Hematopoietic multipotent progenitor cell (in vitro differentiated cells): ENCODE results near the genes RBBP8 and LAMA3.

DNA sequence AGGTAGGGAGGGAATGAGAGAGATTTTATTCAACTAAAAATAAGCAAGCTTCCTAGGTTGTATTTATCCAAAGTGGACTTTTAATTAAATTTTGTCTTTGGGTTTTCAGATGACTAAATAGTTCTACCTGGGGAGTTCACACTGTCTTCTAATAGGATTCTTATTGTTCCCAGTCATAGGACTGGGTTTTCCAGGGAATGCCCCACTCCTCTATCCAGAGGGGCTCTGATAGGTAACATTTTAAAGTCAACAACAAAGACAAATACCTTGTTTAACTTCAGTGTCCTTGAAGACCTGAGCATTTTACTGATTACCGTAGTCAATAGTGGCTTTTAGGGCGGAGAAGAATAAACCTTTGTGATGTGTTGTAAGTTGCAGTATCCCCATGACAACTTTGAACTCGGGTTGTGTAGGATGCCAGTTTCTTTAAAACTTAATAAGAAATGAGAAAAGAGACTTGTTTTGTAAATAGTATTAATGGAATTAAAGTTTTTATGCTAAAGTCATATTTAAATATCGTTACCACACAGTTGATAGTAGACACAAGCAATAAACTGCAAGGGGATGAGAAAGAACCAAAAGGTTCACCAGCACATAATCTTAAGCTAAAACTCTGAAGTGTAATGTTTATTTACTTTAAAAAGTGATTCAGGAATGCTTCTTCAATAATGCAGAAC is 6.0 kb downstream of the GATA6 start:
- CAGE, long polyA plus RNA: no peak

DNA sequence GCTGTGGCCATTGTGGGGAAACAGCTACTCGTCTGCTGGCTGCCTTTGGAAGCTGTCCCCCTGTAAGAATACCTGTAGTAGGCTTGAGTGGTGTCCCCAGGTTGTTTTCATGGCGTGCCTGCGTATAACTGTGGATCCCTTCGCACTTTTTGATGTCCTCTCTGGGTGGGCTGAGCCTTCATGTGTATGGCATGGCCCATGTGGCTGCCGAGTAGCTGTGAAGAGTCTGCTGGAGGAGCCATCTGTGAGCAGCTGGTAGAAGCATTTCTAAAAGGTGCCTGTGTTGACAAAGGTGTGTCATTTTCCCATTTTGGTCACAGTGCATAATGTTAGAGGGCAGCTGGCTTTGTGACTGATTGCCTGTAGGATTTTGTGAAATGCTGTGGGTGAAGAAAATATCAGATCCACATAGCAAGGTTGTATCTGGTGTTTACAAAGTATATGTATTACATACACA is 16.3 kb downstream of the GATA6 start:
- CAGE, long polyA plus RNA: no peak

GRCh38 chr18:22206845-22207613 is 37.6 kb downstream of the GATA6 start:
- CAGE, long polyA plus RNA: no peak

DNA sequence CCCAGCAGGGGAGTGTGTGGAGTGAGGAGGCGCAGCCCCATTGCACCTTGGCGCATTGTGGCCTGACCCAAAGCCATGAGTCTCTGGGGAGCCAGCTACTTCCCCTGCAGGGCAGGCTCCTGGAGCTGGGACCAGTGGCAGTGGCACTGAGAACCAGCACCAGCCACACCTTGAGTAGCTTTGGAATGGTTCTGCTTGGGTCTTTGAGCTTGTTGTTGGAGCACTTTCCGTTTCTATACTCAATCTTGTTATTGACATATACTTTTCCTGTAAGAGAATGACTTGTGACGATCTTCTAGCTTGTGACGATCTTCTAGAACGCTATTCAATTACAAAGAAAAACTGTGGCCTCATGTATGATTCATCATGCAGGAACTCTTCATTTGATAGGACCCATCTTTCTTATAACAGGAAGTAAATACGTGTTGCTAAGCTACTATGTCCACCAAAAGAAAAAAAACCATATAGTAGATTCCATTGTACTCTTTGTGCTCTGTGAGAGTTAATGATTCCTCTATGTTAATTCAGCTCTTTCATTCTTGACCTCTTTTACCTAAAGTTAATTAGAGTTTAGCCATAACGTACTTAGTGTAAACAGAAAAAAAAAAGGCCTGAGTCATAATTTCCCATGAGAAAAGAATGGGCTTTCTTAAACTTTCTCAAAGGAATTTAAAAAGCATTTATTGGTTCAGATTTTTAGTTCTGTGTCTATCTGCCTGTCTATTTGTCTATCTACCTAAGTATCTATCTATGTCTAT is 113.1 kb downstream of the GATA6 start:
- CAGE, long polyA plus RNA: no peak

GRCh38 chr18:22546931-22547281 is 129.2 kb upstream of the CTAGE1 start:
- CAGE, long polyA plus RNA: no peak

GRCh38 chr18:22562809-22563565 is 145.3 kb upstream of the CTAGE1 start:
- CAGE, long polyA plus RNA: no peak

GRCh38 chr18:22932845-22934180 is at the start of gene RBBP8:
RBBP8 (plus strand) TSS chr18:22933328.
- CAGE, long polyA plus RNA: no peak

GRCh38 chr18:23143873-23144476 is 8.7 kb downstream of the CABLES1 start:
- CAGE, long polyA plus RNA: no peak

GRCh38 chr18:23265418-23265748 is 130.1 kb downstream of the CABLES1 start:
- CAGE, long polyA plus RNA: no peak

- CAGE, long polyA plus RNA: no peak
Observed at GRCh38 chr18:23370302-23370947, 67.3 kb downstream of the TMEM241 start.

GRCh38 chr18:23618702-23619905 is 32.8 kb upstream of the NPC1 start:
- CAGE, long polyA plus RNA: start-site peak on the minus strand at chr18:23619500-23619530, 8 reads

DNA sequence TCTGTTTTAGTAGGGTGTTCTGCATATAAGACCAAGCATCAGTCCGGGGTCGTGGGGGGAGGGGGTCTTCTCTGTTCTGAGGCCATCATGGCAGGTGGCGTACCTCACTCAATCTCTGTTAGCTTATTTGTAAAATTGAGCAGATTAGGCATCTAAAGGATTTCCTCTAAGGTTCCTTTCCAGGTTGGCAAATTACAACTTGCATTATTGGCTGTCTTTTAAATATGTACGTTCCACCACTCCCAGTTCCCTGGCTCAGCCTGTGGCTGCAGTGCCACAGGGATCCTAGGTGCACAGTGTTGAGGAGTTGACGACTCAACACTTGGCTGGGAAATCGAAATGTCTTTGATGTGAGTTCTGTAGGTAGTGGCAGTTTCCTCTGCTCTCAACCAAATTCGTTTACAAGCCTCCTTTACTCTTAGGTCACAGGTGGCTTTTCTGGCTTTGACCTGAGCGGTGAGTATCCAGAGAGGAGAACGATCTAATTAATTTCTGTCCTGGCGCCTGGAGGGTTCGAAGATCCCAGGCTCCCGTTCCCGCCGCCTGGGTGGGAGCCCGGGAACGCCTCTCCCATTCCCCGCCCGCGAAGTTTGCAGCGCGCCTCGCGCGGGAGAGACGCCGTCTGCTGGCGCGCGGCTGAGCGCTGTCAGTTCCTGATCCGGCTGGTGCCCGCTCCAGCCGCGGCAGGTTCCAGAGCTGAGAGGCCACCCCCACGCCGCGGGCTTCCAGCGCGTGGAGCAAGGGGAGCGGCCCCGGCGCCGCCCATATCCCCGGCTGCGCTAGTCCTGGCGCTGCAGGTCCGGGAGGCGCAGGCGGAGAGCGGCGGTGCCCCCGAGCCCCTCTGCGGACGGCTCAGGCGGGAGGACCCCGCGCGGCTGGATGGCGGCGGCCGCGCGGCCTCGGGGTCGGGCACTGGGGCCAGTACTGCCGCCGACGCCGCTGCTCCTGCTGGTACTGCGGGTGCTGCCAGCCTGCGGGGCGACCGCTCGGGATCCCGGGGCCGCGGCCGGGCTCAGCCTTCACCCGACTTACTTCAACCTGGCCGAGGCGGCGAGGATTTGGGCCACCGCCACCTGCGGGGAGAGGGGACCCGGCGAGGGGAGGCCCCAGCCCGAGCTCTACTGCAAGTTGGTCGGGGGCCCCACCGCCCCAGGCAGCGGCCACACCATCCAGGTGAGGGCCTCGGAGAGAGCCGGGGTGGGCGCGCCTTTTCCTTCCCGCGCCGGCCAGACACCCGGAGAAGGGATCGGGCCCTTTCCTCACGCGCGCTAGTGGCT is at the start of gene LAMA3:
LAMA3 (plus strand) TSS at position 649 of the 1,277 bp plus-strand sequence.
- CAGE, long polyA plus RNA: no peak

- CAGE, long polyA plus RNA: no peak
Observed at GRCh38 chr18:23749657-23749988, 60.4 kb downstream of the LAMA3 start.

- CAGE, long polyA plus RNA: no peak
Observed at GRCh38 chr18:23825978-23826699, 136.9 kb downstream of the LAMA3 start.

DNA sequence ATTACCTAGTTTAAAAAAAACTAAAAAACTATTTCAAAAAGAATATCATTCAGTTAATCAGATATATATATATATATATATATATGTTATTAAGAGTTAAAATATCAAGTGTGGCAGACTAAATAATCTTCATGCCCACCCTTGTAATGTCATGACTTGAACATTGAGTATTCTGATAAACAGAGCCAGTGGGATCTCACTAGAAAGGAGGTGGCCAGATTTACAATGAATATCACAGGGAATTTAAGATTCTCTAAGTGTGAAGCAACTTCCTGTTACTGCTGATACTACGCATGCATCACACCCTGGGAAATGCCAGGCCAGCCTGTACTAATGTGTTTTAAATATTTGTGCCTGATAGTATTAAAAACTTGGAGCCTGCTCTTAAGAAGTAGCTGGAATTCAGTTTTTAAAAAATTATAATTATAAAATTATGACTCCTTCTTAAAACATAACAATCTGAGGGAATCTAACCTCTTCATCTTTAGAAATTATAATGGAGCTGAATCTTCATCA is 148.3 kb downstream of the LAMA3 start:
- CAGE, long polyA plus RNA: no peak

- CAGE, long polyA plus RNA: no peak
Observed at GRCh38 chr18:23861600-23862386, 152.8 kb upstream of the TTC39C start.

- CAGE, long polyA plus RNA: no peak
Observed at GRCh38 chr18:23949670-23950362, 64.7 kb upstream of the TTC39C start.

- CAGE, long polyA plus RNA: no peak
Observed at GRCh38 chr18:24000623-24001081, 13.9 kb upstream of the TTC39C start.

GRCh38 chr18:24012368-24012838 is 2.2 kb upstream of the TTC39C start:
- CAGE, long polyA plus RNA: no peak

GRCh38 chr18:24016679-24017078 is 2.1 kb downstream of the TTC39C start:
- CAGE, long polyA plus RNA: no peak